Monocyte (primary cell): ENCODE results near the genes NUP133 and ABCB10.

DNA sequence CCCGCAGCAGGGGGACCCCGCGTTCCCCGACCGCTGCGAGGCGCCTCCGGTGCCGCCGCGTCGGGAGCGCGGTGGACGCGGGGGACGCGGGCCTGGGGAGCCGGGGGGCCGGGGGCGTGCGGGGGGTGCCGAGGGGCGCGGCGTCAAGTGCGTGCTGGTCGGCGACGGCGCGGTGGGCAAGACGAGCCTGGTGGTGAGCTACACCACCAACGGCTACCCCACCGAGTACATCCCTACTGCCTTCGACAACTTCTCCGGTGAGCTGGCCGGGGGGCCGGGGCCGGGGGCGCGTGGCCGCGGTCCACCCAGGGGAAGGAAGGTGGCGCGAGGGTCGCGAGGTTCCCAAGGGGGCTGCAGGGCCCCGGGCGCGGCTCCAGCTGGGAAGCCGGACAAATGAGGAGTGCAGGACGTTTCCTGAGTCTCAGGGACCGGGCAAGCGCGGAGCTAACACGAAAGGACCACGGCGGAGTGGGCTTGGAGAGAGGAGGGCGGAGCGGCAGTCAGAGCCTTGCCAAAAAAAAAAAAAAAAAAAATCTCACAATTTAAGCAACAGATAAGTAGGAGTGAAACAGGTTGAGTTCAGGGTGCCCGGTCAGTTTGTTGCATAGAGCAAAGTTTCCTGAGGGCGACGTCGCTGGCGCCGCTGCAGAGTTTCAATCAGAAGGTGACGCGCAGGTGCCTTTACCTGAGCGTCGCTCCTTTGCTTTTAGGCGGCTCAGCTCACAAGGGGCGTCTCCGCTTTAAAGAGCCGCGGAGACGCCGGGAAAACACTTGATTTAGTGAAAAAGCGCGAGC lies 666 bp downstream of the RHOU start:
- PRO-cap, 2 experiments, result peak in 2 of 2 experiments; most common plus-strand start position 463 of the sequence (in 1); most common minus-strand start position 470 of the sequence (in 2)

DNA sequence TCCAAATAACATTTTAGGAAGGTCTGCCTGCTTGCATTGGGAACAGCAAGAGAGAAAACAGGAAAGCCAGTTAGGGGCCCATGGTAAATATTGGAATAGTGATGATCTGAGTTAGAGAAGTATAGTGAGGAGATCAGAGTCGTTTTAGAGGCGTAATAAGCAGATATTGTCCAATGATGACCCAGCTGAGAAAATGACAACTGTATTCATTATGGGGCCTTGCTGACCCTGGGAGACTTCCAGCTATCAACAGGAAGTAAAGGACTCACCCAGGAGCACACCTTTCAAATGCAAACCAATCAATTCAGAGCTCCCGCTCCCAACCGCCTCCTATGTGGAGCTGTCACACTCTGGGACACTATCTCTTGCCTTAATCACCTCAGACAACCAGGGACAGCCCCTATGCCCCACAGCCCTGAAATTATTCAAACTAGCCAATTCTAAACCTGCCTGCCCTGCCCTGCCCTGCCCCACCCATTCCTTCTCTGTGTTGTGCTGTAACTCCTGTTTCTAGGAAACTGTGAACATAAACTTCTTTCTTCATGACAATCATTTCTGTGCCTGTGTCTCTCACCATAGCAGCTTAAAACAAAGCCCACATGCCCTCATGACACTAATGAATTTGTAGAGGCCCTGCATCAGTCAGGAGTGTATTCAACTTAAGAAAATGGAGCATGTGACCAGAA lies 74.2 kb downstream of the RHOU start:
- PRO-cap, 2 experiments, result no peak in any of the 2 experiments

DNA sequence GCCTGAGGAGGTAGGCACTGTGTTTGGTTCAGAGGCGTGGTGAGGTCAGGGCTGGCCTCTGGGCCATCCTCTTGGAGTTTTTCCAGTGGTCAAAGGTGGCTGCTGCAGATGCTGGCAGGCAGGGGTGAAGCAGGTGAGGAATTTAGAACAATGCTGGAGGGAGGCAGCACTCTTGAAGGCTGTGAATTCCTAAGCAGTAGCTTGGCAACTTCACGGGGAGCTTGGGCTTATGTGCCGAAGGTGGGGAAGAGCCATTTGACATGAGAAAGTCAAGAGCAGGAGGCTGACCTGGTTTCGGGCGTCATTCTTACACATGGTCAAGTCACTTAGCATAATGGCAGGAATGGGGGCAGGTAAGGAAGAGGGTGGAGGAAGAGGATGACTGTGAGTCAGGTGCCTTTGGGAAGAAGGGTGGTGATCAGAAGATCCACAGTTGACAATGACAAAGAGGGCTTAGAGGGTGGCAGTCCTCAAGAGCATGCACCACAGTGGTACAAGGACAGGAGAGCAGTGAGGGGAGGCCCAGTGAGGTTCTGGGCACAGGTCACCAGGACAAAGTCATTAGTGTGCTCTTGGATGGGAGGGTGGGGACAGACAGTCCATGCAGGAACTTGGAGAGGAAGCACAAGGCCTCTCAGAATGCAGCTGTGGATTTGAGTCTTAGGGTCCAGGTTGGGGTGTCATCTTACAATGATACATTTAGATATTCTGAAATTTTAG lies 74.9 kb downstream of the RHOU start:
- PRO-cap, 2 experiments, result no peak in any of the 2 experiments

DNA sequence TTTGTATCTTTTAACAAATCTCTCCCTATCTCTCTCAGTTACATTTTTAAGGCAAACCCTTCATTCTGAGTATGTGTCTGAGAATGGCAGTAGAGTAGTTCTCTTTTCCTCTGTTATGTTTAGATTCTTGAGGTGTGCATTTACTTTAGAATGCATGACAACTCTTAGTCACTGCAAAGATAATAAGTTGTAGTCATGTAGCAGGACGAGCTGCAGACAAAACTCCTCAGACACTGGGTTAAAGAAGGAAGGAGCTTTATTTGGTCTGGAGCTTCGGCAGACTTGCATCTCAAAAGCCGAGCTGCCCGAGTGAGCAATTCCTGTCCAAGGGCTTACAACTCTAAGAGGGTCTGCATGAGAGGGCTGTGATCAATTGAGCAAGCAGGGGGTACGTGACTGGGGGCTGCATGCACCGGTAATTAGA lies 114.8 kb downstream of the RHOU start:
- PRO-cap, 2 experiments, result peak in 1 of 2 experiments; most common plus-strand start position 260 of the sequence (in 1)

- PRO-cap, 2 experiments, result no peak in any of the 2 experiments
Measured at GRCh38 chr1:228866406-228866889, 131.2 kb downstream of the RHOU start.

DNA sequence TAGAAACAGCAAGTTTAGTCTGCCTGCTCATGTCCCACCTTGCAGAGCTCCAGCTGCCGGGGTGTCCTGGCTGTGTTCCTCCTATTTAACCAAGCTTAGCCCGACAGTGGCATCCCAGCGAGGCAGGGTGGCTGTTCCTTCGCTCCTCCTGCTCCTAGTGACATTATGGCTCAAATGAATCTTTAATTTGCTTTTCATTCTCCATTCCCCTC lies 138.0 kb downstream of the RHOU start:
- PRO-cap, 2 experiments, result peak in 1 of 2 experiments; most common minus-strand start position 61 of the sequence (in 1)

GRCh38 chr1:228948340-228948698 lies 213.0 kb downstream of the RHOU start:
- PRO-cap, 2 experiments, result no peak in any of the 2 experiments

- PRO-cap, 2 experiments, result no peak in any of the 2 experiments
Measured at GRCh38 chr1:229116130-229116613, 154.7 kb upstream of the RAB4A start.

DNA sequence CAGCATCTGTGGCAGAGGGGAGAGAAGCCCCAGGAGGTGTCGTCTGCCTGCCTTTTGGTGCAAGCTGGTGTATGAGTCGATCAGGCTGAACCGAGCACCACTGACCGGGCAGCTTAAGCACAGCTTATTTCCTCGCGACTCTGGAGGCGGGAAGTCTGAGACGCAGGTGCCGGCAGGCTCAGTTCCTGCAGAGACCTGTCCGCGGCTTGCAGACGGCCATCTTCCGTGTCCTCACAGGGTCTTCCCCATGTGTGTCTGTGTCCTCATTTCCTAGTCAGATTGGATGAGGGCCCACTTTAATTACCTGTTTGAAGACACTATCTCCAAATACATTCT lies 123.7 kb upstream of the RAB4A start:
- PRO-cap, 2 experiments, result no peak in any of the 2 experiments

- PRO-cap, 2 experiments, result no peak in any of the 2 experiments
Measured at GRCh38 chr1:229299747-229301068, 29.3 kb downstream of the RAB4A start.

DNA sequence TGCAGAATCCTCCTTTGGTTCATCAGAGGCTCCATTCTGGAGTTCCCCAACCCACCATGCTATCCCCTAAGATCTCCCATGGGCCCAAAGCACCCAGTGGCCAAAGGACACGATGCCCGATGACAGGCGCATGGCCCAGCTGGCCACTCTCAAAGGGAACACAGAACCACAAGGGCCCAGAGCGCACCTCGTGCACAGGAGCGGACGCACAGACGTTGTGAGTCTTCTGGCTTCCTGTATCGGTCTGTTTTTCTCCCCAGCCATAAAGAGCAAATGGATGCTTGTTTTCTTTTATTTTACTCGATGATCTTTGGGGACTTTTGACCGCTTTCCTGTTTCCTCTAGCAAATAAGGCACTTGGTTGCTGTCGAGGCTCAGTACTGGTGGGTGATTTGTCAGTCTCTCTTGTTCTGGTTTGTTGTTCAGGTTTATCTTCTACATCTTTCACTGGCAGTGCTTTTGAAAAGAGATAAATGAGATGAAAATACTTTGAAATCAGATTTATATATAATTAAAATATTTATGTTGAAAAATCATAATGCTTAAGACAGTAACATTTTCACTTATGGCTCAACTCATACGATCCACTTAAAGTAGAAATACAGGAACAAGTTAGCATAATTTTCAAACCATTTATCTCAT lies 16.2 kb downstream of the CCSAP start:
- PRO-cap, 2 experiments, result peak in 1 of 2 experiments; most common minus-strand start position 214 of the sequence (in 1)

DNA sequence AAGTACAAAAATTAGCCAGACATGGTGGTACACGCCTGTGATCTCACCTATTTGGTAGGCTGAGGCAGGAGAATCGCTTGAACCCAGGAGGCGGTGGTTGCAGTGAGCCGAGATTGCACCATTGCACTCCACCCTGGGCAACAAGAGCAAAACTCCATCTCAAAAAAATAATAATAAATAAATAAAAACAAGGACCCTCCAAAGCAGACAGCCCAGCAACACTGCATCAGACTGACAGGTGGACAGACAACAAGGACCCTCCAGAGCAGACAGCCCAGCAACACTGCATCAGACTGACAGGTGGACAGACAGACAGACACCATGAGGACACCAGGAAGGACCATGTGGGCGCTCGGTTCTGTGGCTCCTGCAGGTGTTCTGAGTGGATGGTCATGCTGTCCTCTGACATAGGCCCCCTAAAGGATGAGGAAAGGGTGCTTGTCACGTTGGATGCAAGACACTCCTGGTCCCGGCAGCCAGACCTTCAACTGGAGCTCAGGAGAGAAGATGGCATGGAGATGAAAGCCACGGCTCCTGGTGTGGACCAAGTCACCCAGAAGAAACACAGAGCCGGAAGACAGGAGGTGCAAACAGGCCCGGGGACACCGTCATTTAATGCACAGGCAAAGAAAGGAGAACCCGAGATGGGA lies 12.9 kb downstream of the CCSAP start:
- PRO-cap, 2 experiments, result no peak in any of the 2 experiments

GRCh38 chr1:229436215-229436730 lies 2.4 kb upstream of the ACTA1 start:
- PRO-cap, 2 experiments, result no peak in any of the 2 experiments

DNA sequence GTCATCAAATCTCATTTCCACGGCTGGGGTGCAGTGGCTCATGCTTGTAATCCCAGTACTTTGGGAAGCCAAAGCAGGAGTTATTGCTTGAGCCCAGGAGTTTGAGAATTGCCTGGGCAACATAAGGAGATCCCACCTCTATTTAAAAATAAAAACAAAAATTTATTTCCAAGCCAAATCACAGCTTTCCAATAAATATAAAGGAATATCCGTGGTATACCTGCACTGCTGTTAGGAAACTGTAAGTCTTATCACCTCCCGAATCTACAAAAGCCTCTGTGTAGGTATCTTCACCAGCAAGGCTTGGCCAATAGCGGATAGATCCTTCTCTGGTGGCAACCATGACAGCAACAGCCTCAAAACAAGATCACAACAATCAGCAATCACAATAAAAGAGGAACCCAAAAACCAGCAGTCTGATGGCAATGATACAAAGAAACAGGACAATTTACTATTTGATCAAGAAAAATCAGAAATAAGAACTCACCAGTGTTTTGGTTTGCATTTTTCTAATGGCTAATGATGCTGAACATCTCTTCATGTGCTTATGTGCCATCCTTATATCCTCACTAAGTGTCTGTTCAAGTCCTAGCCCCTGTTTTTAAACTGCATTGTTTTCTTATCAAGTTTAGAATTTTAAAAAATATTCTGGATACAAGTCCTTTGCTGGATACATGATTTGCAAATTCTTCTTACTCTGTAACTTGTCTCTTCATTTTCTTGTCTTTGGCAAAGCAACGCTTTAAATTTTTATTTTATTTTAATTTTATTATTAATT lies 8.5 kb downstream of the NUP133 start:
- PRO-cap, 2 experiments, result no peak in any of the 2 experiments

DNA sequence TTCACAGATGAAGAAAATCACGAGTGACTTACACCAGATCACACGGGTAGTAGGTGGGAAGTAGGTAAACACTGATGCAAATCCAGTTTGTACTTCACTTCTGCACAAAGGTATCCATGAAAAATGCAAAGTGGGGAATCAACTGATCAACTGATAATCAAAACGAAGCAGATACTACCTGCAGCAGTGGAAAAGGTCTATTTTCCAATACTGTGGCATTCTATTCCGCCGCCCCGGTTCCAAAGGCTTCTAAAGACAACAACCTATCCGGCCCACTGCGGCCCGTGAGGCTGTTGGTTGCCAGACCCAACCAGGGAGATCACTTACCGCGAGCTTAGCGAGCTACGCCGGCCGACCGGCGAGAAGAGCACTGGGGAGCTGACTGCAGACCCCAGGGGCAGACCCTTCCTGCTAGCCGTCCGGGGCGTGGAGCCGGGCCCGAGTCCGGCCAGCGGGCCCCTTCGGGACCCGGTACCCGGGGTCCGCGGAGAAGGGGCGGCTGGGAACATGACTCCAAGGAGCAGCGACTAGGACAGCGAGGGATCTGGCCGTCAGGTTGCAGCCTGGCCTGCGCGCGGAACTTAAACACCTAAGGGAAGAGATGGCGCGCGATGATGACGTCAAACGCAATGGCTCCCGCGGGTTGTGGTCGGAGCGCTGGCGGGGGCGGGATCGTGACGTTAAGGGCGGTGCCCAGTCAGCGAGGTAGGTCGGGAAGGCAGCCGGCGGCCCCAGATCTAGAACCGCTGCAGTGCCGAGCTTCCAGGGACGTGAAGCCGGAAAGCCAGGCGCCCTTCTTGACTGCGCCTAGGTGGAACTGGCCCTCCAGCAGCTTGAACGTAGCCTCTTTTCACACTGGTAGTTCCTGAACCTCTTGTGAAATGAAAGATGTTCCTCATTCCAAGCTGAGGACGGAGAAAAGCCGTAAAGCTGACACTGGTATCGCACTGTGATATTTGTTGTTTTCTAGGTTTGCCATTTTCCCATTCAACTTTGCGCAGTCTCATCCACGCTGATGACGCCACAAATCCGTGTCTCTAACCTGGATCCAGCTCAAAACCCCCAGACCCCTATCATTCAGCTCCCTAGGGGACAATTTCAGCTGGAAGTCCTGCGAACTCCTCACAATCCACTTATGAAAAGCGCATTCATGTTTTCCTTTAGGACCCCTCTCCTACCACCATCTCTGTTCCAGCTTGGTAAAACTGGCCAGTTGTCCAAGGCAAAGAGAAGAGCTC lies at the start of gene NUP133:
NUP133 (minus strand) TSS at position 601 of the 1,238 bp plus-strand sequence.
- PRO-cap, 2 experiments, result peak in 2 of 2 experiments; most common plus-strand start position 734 of the sequence (in 2); most common minus-strand start position 583 of the sequence (in 2)

DNA sequence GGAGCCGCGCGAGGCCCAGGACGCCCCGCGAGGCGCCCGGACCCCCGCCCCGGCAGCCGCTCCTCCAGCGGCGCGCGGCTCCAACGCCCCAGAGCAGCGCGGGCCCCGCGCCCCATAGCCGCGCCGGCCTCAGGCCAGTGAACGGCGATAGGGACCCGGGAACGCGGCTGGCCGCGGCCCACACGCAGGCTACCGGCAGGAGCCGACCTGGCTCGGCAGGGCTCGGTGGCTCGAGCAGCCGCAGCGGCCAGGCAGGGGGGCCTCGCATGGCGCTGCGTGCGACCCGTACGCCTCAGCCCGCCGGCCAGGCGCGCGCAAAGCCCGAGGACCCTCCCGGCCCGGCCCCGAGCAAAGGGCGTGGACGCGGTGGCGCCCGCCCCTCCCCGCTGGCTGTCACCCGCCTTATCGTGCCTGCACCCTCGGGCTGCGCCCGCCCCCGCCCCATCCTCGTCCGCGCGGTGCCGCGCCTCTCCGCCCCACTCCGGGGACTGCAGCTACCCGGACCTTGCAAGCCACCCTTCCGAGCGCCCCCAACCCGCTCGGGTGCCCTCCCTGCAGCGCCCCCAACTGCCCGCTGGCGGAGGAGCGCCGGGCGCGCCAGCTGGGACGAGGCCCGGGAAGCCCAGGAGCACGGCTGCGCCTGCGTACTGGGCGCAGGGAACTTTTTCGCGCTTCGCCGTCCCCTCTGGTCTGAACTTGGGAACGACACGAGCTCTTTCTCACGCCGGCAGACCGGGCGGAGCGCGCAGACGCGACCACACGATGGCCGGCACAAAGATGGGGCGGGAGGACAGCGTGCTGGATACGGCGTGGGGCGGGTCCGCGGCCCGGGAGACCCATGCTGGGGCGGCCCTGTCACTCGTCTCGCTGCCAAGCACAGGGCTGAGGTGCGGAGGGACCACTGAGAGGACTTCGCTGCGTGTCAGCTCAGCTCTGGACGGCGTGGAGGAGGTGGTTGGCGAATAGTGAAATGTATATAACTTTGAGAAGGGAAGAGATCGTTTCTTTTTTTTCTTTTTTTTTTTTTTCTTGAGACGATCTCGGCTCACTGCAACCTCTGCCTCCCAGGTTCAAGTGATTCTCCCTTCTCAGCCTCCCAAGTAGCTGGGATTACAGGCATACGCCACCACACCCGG lies at the start of gene ABCB10:
ABCB10 (minus strand) TSS at position 323 of the 1,136 bp plus-strand sequence.
- PRO-cap, 2 experiments, result peak in 1 of 2 experiments; most common minus-strand start position 308 of the sequence (in 1)

DNA sequence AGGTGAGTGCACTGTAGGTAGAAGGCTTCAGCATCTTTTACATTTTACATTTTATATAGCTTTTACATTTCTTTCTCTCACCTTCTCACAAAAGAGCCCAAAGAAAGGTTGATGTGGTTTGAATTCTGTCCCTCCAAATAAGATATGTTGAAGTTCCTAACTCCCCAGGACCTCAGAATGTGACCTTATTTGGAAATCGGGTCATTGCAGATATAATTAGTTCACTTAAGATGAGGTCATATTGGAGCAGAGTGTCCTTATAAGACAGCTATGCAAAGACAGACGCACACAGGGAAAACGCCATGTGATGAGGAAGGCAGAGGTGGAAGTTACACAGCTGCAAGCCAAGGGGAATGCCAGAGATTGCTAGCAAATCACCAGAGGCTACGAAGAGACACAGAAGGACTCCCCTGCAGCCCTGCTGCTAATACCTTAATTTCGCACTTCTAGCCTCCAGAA lies 5.1 kb upstream of the ABCB10 start:
- PRO-cap, 2 experiments, result no peak in any of the 2 experiments

DNA sequence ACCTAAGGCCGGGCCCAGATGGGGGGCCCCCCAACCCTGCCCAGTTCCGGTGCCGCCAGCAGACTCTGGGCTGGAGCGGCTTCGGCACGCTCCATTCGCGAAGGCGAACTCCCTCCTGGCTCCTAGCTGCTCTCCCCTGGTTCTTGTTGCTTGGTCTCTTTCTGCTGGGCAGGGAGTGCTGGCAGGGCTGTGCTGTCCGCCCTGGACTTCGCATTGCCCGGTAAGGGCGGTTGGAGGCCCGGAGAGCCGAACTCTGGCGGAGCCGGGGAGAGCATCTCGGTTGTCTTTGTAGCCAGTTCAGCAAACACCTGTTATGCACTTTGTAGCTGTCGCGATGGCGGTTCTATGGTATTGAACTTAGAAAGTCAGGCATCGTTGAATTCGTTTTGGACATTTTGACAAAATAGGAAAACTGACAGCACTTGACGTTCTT lies 416 bp downstream of the URB2 start:
- PRO-cap, 2 experiments, result peak in 2 of 2 experiments; most common plus-strand start position 43 of the sequence (in 1)

DNA sequence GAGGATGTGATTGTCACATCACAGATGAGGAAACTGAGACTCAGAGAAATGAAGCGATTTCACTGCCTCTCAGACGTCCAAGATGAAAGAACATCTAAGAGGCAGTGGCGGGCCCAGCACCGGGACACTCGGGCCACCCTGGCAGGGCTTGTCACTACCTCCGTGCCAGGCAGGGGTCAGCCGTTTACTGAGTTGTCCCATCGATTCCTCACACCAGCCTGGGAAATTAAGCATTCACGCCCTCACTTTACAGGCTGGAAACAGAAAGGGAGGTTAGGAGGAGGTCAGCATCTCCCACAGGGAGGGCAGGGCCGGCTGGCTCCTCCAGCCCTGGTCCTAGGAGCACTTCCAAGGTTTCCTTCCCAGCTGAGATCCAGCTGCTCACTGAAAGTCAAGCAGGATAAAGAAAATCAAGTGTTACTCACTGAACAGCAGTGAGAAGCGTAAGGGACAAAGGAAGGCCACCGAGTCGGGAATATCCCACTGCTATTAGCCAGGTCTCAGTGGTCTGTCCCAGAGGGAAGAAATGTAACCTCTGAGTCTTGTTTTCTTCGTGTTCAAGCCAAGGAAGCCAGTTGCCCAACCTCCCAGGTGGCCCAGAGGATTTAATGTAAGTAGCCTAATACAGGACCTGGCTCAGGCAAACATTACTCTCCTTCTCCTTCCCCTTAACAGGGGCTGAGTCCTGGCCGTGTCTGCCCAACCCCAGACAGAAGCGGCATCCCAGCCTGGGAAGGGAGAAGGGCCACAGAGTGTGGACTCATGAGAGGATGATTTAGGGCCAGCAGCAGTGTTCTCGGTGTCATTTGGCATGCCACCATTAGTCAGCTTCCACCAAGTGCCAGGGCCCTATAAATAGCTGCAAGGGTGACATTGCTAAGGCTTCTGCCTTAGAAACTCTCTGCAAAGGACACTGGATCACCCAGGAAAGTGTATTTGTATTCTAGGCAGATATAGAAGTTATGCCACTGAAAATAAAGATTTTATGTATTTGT lies 203.2 kb upstream of the GALNT2 start:
- PRO-cap, 2 experiments, result no peak in any of the 2 experiments

DNA sequence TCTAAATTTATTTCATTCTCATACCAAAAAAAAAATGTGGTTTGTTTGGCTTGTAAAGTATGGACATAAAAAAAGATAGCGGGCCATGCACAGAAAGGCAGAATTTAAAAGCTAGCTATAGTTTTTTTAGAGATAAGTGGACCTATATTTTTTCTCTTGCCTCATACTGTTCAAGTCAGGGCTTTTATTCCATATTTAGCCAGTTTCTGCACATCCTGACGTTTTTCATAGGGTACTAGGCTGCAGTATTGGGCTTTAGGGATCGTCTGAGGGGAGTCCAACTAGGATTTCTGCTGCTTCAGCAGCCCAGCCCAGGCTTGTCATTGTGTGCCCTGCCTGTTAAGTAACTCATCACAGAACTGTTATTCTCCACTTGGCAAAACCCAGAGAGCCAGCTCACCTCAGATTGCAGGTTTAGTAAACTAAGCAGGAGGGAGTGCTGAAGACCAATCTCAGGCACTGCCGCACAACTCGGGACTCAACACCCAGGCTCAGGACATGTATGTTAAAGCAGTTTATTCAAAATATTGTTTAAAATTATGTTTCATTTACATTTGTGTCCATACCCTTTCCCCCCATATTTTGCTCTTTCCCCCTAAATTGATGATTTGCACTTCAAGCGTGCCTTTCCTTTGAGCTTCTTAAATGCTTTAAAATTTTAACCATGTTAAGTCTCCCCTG lies 2.8 kb downstream of the GALNT2 start:
- PRO-cap, 2 experiments, result peak in 1 of 2 experiments; most common plus-strand start position 221 of the sequence (in 1)